Placental epithelial cell (primary cell): ENCODE measurements around a stretch of chr3.

- CAGE, long polyA plus RNA = no peak
These were observed 66.6 kb upstream of the SLC25A26 start for GRCh38 chr3:66153854-66154890.

- CAGE, long polyA plus RNA = no peak
These were observed 82.7 kb downstream of the SLC25A26 start for GRCh38 chr3:66303396-66303990.

DNA sequence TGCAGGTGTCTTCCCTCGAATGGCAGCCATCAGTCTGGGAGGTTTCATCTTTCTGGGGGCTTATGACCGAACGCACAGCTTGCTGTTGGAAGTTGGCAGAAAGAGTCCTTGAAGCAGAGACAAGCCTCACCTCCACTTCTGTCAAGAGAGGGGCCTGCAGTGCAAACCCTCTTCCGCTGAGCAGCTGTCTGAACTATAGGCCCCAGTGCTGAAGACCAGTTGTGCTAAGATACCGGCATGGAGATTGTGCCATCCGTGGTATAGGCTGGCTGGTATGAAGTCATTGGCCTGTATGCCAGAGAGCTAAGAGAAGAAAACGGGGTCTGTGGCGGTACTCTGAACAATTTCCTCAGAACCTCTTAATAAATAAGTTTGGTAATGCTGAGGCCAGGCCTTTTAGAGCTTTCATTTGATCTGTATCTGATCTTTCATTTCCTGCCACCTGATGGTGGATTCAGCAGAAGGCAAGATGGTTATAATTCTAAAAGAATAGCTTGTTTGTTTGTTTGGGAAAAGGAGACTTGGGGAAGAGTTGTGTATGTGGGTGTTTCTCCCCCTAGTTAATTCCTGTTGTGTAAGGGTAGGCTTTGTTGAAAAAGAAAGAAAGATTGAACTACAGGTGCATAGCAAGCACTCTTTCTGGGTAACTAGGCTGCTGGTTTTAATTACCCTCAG lies 123.0 kb downstream of the LRIG1 start:
- CAGE, long polyA plus RNA = no peak

DNA sequence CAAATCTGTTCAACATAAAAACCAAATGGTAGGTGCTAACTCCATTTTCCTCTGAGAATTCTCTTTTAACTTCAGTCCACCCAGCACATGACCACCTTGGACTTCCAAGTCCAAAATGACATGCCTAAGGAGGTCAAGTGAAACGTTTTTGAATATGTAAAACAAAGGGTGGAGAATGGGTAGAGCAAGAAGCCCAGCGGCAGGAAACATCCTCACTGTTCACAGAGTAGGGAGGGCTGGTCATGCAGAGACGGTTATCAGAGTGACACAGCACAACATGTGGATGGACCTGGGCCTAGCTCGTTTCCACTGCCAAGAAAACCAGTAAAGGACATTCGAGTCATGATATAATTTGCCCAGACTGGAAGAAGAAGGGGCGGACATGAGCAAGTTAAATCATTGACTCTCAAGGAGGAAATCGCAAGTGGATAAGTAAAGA lies 89.4 kb downstream of the LRIG1 start:
- CAGE, long polyA plus RNA = no peak

DNA sequence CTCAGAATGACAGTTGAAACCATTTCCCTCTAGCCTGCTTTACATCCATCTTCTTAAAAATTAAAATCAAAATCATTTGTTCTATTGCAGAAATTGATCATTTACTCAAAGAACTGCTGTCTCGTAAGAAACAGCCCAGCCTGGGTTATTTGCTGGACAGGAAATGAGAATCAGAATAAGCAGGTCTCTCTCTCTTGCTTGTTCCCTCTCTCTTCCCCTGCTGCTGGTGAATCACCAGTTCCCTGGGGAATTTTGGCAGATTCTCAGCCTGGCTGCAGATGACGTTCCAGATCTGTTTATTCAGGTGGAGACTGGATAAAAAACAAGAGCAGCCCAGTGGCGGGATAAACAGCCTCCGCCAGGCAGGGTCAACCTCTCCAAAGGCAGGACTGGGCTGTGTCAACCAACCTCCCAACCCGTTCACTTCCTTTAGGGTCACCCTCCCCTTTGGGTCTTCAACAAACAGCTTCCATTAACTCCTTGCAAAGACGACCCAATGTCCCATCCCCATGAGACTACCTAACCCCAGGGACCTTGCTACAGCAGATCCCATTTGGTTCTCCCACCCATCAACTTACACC lies 72.1 kb downstream of the LRIG1 start:
- CAGE, long polyA plus RNA = no peak

- CAGE, long polyA plus RNA = no peak
These were observed 69.3 kb downstream of the LRIG1 start for GRCh38 chr3:66431335-66432167.

DNA sequence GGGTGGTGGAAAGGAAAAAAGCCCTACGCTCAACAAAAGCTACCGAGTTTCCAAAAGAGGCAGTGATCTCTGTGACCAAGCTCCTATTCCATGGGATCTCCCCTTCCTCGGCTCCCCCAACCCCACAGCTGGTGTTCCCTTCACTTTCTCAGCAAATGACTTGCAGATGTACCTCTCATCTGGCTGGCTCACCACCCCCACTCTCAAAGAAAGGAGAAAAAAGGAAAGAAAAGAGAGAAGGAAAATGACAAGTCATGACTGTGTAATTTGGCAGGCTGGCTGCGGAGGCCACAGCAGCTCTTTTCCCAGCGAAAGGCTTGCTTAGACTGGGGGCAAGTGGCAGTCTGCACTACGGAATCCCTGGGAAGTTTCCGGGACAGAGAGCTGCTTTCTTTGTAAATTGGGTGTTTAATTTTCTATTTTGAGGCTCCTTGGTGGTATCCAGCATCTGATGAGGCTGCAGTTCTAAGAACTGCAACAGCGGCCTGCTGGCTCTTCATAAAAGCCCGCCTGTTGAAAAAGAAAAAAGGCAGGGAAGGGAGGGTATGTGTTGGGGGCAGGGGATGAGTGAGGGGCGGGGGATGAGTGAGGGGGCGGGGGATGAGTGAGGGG lies 58.0 kb downstream of the LRIG1 start:
- CAGE, long polyA plus RNA = no peak

DNA sequence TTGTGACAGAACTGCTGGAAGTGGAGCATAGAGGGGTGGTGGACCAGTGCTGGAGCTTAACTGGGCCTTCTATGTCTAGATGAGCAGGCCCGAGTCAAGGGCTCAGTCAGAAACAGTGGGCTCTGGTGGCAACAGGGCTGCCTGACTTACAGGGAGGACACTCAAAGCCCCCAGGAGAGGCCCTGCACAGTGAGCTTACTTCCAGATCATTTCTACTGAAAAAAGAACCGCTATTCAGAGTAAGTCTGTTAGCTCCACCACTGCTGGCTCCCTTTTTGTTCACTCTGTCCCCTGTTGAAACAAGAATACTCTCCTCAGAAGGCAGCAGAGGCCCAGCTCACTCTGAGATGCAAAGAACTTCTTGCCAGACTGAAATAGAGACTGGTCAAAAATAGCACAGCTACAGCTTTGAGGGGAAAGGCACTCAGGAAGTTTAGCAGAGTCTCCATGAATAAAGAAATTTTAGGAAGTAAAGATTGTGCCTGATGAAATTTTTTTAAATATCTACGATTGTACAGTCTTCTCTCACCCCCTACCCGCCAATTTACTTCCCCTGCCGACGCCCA lies 46.8 kb downstream of the LRIG1 start:
- CAGE, long polyA plus RNA = no peak

DNA sequence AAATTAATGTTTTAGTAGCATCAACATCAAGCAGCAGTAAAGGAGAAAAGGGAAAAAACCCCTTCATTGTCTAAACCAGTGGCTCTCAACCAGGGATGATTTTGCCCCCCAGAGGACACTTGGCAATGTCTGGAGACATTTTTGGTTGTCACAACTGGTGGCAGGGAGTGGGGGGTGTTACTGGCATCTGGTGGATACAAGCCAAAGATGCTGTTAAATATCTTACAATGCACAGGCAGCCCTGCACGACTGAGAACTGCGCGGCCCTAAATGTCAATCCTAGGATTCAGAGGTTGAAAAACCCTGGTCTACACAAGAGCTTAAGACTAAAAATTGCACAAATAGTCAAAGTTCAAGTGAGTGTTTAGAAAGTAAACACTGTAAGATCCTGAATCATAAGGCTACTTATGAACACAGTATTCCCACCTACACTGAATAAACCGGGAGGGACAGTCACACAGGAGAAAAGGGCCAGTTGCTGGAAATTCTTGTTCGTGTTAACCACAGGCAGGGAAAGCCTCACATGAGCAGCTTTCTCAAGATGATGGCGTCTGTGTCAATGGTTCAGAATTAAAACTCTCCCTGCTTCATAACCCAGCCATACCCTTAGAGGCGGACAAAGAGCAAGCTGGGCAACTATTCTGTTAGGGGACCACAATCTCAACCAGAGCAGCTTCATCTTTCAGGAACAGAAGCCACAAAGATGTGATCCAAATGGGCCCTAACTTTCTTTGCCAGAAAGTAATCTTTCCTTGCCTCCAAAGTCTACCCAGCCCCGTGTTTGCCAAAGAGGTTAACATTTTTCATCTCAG lies 37.7 kb downstream of the LRIG1 start:
- CAGE, long polyA plus RNA = no peak

DNA sequence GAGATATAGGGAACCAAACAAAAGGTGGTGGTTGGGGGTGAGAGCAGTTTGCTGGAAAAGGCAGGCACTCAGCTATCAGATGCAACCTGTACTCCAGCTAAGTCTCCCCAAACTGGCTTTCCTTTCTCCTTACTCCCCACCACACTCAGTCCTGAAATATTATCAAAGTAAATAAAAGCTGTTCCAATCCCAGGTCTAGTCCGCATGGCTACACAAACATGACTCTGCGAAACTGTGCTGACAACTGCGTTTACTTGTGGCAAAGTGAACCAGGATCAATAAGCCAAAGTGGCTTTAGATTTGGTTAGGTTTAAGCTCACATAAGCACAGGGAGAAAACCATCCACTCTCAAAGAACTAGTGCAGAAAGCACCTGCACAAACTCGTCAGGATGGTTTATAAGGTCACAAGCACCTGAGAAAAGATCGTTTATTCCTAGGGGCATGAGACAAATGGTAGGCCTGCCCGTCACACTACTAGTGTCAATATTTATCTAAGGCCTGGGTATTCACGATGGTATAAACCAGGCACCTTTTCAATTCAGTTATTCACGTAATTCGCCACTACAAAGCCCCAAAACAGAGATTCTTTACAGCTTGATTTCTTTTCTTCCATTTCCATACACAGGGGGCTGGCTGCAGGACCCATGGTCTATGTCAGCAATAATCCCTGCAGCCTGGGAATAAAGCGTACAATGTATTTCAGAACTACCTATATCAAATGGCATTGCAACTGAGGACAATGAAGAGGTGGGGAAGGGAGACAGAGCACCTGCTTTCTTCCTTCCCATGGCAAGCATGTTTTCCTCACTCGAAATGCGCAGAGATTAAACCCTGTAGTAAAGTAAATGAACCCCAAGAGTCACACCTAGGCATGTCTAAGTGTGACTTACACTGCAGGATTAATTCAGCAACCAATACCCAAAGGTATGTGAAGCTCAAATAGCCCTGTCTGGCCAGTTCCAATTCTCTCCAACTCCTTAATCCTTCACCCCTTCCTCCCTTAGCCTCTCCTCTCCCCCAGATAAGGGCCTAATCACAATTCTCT lies 25.1 kb downstream of the LRIG1 start:
- CAGE, long polyA plus RNA = no peak

- CAGE, long polyA plus RNA = no peak
These were observed 23.3 kb downstream of the LRIG1 start for GRCh38 chr3:66477189-66478266.

DNA sequence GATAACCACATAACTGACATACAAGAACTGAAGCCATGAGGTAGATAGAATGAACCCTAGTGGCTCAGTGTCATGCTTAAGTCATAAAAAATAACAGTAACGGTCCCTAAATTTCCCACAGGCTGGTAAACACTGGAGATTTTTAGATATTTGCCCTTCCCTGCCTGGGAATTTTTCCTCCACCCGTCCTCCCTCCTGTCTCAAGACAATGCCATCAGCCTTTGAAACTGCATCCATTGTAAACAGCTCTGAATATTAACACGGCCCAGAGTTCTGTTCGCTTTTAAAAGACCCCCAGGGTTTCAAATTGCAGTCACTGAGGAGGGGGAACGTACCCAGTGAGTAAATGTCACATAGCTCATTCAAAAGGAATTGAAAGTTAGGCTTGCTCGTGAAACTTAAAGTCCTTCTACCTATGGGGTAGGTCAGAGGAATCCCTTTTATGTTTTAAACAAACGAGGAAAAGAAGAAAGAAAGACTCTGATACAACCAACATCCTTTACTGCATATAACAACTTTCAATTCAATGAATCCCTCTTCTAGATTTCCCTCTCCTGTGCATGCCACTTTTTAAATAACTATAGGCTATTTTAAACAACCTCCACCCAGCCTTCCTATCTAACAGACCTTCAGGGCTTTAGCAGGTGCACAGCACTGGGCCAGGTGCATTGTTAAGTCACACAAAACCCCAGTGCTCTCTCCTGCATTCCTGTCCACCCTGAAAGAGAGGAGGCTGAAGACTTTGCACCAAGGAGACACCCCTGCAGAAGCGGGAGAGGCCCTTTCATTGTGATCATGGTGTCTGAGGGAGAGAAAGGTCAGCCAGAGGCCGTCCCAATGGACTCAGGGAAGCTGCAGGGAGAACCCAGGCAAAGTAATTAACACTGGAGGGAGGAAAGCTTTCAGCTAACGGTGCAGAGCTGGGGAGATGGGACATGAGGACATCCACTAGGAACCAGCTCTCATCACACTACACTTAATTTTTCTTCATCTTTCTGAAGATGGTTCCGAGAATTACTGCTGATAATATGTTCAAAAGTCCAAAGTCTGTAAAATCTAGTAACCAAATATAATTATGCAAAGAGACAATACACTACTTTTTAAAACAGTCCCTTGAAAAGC lies 5.4 kb downstream of the LRIG1 start:
- CAGE, long polyA plus RNA = no peak

DNA sequence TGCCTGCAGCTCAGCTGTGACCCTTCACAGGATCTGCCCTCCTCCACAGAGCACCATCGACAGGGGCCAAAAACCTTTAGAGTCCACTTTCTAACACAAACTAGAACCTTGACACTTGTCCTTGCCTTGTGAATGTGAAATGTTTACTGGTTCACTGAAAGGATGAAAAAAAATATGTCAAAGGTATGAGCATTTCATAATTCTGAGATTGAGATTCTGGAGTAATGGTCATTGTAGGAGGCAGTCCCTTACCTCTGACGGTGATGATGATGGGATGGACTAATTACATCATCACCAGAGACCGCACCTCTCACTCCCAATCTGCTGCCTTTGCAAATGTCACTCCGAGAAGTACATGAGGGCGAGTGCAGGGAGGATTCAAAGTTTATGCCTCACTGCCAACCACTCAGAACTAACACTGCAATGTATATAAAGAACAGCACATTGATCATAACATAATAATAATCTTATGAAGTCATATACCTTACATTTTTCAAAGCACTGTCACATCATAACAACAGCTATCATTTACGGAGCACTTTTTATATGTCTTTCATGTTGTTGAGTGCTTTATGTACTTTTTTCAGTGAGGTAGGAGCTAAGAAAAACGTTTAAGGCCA lies 4.6 kb upstream of the LRIG1 start:
- CAGE, long polyA plus RNA = no peak

DNA sequence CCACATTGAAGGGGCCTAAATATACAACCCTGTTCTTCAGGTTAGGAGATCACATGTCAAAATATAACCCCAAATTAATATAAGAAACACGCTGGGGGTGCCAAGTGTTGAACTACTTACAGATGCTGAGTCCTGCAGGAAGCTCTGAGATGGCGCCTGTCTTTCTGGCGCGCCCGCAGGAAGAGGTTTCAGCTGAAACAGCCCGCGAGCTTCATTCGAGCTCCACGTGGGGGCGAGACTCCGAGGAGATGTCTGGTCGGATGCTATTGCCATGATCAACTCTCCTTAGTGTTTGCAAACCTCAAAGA lies 25.9 kb upstream of the KBTBD8 start:
- CAGE, long polyA plus RNA = no peak

DNA sequence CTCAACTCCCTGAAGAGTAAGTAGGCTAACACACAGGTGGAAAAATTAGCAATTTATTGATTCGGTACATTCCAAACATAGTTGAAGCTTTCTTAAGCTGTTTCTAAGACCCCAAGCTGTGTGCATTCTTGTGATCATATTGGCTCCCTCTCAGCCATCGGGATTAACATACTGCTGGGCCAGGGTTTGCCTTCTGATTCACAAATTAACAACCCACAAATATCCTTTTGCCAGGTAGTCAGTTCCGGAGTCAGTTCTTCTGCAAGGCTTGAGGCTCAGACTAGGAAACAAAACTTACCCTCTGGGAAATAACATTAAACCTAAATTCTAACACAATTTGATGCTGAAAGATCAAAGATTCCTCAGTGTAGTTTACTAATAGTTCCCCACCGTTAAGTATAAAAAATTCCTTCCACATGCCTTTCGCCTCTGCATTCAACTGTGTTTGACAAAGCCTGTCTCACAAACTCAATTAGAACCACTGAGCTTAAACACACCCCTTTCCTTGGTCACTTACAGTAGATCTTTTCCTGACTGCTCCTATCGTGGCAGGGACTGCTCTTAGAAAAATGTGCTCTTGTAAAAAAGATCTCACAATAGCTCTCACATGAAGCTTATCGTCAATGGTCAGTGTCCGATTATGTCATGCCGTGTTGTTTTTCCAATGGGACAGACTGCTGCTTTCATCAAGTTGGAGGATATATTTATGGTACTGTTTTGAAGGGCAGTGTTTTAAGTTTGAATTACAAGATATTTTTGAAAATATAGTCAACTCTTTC lies 9.0 kb upstream of the KBTBD8 start:
- CAGE, long polyA plus RNA = no peak

DNA sequence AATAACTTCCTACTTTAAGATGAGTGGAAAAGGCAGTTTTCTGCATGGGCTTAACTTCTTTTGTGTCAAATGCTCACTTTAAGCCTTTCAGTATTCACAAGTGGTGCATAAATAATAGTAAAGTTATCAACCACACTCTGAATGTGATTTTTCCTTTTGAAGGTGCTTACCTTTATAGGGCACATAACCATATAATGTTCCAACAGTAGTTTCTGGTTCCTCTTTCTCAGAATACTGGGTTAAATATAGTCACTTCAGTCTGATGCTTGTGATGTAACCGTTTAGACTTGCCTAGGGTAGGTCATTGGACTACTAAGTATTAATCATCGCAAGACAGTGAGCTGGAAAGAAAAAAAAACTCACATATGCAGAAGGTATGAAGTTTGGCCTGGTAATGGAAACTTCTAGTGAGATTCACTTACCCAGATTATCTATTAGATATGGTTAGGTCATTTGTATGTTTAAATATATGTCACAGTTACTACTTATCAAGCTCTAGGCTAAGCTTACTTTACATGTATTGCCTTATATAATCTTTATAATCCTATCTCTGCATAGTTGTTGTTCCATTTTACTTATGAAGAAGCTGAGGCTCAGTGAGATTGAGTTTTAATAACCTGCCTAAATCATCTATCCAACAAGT lies 2.0 kb downstream of the KBTBD8 start:
- CAGE, long polyA plus RNA = no peak

DNA sequence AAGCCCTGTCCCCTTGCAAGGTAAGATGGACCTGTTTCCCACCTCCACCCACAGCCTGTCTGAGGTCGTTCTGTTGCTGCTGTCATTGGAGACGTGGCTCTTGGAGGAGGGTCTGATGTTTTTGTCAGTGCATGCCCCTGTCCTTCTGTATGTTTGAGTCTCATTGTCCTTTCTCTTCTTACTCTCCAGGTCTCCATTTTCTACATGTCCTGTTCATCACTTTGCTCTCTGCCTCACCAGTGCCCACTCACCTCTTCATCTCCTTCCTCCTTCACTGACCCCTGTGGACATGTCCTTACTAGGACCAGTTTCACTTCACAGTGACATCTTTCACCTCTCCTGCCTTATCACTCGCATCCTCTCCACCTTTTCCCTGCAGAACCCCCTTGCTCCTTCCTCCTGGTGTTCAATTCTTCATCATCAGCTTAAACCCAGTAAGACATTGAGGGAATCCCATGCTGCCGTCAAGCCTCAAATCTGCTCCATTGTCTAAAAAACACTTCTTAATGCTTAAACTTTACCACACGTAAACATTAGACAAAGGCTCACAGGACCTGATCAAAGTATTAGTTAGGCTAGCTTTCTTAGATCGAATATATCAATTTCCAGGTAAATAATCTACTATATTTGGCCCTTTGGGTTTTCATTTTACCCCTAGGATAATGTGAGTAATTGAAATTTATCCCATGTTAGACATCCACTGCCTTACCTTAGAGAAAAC lies 262.4 kb downstream of the SUCLG2 start:
- CAGE, long polyA plus RNA = no peak

- CAGE, long polyA plus RNA = no peak
These were observed 118.0 kb downstream of the SUCLG2 start for GRCh38 chr3:67536324-67536897.

GRCh38 chr3:67658159-67658491 lies 3.7 kb upstream of the SUCLG2 start:
- CAGE, long polyA plus RNA = no peak

GRCh38 chr3:68996701-68996992 lies 16.8 kb downstream of the EOGT start:
- CAGE, long polyA plus RNA = no peak